Skeletal muscle cell (primary cell): ENCODE results near the genes RACGAP1 and METTL7A.

GRCh38 chr12:49803688-49804129, 24.5 kb downstream of the NCKAP5L start:
- RRBS = no CpG with 5 or more reads among the region's 9 CpGs

GRCh38 chr12:49867504-49868055, 24.7 kb upstream of the BCDIN3D start:
- RRBS = 43% methylated on average over 3 of the region's 11 CpGs

GRCh38 chr12:49945341-49946516, 4.8 kb upstream of the AQP2 start:
- RRBS = 0% methylated on average over 1 of the region's 37 CpGs

DNA sequence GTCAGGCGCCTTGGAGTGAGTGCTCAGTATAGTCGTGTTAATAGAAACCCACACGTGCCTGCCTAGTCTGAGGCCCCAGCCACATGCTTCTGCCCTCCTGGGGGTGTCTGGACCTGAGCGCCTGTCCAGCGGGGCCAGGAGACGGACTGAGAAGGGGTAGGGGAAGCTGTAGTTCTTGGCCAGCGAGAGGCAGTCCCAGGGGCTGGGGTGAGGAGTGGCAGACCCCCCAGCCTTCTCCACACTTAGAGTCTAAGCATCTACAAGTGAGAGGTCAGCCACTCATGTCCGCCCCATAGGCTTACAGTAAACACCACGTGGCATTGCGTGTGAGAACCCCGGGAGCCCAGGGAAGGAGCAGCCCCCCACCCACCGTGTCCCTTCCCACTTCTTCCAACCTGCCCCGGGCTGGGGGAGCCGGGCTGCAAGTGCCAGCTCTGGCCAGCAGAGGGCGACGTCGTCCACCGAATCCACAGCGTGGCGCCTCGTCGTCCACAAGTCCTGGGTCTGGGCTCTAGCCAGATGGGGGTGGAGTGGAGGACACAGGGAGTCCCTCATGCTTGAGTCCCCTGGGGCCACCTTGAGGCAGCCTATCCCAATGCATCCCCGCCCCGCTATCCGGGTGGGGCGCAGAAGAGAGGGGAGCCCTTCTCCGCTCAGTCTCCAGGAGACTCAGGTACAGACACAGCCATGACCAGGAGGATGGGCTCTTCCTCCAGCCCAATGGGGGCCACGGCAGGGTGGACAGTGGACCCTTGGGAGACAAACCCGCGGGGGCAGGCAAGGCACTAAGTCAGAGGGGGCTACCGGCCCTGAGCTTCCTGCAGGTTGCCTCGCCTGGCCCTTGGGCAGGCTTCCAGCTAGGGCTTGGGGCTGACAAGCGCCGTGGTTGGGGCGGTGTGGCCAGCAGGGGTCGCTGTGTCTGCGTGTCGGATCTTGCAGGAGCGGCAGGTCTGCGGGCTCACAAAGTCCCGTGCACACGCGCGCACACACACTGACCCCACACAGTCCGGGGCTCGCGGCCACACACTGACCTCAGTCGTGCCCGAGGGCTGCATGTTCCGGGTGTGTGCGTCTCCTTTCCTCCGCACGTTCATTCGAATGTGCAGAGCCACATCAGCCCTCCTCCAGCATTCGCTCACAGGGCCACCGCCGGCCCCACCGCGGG, 5.4 kb downstream of the AQP5 start:
- RRBS = 9% methylated on average over 12 of the region's 59 CpGs

DNA sequence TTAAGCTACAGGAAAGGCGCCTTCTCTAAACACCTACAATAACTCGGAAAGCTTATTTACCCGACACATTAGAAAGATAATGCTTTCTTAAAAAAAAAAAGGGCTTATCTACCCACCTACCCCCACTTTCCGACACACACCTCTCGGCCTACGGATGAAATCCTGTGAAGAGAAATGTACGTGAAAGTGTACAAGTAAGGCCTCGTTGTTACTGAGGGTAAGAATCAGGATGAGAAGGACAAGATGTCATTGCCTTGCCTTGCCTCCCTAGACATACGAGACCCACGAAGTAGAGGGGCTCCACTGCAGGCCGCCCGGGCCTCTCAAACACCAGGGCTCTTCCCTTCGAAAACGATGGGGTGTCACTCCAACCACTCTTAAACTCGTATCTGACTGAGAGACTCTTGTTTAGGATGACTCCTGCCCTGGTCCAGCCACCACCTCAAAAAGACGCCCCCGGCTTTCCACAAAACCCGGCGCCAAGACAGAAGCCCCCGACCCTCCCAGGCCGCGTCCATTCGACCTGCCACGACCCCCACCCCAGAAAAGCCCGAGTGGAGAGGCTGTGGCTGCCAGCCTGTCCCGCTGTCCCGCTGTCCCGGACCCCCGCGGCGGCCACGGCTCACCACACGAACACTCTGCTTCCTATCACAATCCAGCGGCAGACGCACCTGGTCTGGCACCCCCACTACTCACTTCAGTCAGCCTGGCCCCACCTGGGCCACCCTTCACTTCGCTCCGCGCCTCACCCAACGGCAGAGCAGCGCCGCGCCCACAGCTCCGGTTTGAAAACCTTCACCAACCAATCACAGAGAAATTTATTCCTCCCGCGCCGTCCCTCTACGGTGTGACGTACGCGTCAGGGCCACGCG, at the start of gene RACGAP1:
TSS of gene RACGAP1 (minus strand) at position 793 of the 872 bp plus-strand sequence.
- RRBS = no CpG with 5 or more reads among the region's 52 CpGs

- RRBS = no CpG with 5 or more reads among the region's 11 CpGs
These were observed 1.3 kb downstream of the GPD1 start for GRCh38 chr12:50104897-50105737.

DNA sequence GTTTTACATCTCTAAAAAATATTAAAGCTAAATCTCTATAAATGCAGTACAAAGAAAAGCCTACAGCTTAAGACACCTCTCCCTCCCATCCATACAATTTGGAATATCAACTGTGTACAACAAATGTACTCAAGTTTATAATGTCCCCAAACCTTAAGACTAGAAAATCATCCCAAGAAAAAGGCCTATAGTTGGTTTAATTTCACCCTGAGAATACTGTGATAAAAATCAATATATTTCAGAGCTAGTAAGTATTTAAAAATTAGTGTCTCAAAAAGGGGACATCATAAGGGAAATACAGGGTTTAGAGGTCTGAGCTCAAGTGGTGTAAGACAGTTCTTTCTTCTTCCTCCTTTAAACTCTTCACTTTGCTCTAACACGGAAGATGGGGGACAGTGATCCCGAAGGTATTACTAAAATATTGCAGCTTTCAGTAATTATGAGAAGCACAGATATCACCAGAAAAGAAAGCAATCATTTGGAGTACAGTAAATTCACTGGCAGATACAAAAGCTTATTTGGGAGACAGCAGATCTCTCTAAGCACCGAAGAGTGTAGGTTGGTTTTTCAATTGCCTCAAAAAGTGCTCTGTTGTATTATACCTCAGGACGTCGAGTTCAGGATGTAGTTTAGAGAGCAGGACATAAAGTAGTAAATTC, 8.8 kb upstream of the CERS5 start:
- RRBS = no CpG with 5 or more reads among the region's 5 CpGs

GRCh38 chr12:50401756-50402159, 1.1 kb downstream of the LARP4 start:
- RRBS = no CpG with 5 or more reads among the region's 10 CpGs

- RRBS = no CpG with 5 or more reads among the region's 12 CpGs
These were observed 2.0 kb downstream of the LARP4 start for GRCh38 chr12:50402255-50403518.

DNA sequence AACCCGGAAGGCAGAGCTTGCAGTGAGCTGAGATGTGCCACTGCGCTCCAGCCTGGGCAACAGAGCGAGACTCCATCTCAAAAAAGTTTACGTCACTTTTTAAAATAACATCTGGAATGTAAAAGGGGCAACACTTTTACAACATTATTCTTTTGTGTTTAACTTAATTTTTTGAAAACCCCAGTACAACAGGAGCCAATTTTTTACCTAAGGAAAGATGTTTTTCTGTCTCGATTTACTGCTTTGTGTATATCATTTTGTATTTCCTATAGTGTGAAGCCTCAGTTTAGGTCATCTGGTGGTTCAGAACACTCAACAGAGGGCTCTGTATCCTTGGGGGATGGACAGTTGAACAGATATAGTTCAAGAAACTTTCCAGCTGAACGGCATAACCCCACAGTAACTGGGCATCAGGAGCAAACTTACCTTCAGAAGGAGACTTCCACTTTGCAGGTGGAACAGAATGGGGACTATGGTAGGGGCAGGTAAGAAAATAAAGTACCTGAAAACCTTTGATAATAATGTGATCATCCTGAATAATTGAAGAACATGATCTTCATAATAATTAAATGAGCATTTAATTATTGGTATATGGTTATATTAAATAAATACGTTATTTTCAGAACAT, 43.8 kb upstream of the DIP2B start:
- RRBS = no CpG with 5 or more reads among the region's 7 CpGs

GRCh38 chr12:50506657-50507221, 2.0 kb downstream of the DIP2B start:
- RRBS = no CpG with 5 or more reads among the region's 5 CpGs

DNA sequence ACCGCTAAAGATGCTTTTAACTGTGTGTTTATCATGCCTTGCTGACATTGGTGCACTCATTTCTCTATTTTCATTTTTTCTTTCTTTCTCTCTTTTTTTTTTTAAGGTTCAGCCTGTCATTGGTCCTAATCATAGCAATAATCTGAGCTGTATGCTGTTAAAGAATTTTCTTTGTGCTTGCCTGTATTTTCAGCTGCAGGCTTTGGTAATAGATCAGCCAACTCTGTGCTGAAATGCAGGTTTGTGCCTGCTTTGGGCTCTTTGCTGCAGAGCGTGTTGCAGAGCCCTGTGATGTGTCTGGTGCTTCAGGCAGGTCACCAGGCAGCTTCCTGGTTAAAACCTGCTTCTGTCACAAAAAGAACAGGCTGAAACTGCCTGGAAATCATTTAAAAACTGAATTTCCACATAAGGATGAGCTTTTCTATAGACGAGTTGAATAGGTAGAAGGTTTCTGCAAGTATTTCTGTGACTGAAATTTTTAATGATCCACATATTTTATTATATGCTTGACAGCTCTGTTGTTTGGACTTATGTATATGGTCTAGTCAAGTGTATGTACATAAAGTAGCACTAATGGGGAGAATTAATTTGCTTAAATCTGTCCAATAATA, 3.1 kb downstream of the DIP2B start:
- RRBS = no CpG with 5 or more reads among the region's 3 CpGs

DNA sequence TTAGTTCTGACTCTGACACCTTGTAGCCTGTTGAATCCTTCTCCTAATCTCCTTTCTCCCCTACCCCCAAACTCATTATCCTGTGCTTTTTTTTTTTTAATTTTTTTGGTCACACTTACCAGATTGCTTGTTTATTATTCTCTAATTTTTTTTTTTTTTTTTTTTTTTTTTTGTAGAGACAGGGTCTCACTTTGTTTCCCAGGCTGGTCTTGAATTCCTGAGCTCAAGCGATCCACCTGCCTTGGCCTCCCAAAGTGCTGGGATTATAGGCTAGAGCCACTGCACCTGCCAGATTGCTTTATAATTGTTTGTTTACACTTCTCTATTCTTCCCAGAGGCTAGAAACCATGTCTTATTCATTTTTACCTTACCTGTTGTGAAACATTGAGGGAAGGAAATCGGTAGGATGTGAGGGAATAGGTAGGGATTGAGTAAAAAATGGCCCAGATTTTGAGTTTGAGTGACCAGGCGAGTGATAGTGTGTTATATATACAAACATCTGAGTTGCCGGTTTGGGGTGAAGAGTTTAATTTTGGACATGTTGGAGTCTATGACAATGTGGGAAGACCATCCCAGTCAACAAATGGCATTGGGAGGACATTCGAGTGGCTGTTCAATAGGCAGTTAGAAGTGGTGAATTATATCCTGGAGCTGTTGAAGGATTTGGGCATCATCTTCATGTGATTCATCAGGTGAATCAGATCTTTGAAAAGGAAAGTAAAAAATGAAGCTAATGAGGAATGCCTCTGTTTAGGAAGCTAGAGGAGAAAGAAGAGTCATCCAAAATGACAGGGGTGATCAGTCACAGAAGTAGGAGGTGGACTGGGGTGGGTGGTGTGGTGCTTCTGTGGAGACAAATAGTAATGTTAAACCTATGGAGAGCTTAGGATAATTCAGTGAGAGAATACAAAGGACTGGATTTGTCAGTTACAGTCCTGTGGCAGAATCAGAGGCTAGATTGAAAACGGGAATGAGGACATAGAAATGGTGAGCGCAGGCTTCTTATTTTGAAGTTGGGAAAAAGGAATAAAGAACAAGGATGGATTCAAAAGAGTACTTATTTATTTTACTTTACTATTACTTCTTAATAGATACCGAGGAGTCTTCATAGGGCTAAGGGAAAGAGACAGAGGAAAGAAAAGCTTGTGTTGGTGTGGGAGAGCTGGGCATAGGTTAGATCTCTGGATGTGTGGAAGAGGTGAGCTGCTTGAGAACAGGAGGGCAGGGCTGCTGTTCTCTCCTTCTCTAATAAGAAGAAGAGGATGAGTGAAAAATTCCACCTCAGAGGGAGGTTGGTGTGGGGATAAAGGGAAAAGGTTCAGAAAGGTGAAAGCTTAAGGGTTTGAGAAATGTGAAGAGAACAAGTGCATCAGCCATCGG, 32.7 kb downstream of the DIP2B start:
- RRBS = no CpG with 5 or more reads among the region's 9 CpGs

DNA sequence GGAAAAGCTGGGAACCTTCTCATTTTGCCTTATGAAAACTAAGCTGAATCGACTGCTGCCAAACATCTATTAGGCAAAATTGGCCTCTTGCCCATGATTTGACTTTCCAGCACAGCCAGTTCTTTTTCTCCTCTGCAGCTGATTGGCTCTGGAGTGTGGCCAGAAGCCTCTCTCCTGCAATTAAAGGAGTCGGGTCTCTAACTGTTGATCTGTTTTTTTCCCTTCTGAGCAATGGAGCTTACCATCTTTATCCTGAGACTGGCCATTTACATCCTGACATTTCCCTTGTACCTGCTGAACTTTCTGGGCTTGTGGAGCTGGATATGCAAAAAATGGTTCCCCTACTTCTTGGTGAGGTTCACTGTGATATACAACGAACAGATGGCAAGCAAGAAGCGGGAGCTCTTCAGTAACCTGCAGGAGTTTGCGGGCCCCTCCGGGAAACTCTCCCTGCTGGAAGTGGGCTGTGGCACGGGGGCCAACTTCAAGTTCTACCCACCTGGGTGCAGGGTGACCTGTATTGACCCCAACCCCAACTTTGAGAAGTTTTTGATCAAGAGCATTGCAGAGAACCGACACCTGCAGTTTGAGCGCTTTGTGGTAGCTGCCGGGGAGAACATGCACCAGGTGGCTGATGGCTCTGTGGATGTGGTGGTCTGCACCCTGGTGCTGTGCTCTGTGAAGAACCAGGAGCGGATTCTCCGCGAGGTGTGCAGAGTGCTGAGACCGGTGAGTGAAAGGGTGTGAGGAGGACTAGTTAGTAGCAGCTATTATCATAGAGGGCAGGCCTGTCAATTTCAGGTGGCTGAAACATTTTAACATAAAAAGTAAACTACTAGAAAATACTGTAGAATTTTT, at the start of gene METTL7A:
TSS of gene METTL7A (plus strand) at position 208 of the 858 bp plus-strand sequence.
- RRBS = no CpG with 5 or more reads among the region's 14 CpGs

DNA sequence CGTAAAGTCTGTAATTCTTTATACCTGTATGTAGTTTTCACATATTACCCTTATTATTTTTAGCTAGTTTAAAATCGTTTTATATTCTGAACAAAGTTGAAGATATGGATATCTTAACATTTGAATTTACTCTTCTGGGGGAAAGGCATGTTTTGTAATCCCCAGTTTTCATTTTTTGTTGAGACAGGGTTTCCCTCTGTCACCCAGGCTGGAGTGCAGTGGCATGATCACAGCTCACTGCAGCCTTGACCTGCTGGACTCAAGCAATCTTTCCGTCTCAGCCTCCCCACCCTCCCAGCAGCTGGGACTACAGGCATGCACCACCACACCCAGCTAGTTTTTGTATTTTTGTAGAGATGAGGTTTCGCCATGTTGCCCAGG, 2.0 kb downstream of the METTL7A start:
- RRBS = no CpG with 5 or more reads among the region's 4 CpGs

GRCh38 chr12:51025325-51026068, 687 bp downstream of the SLC11A2 start:
- RRBS = under 1% methylated on average over 7 of the region's 36 CpGs

DNA sequence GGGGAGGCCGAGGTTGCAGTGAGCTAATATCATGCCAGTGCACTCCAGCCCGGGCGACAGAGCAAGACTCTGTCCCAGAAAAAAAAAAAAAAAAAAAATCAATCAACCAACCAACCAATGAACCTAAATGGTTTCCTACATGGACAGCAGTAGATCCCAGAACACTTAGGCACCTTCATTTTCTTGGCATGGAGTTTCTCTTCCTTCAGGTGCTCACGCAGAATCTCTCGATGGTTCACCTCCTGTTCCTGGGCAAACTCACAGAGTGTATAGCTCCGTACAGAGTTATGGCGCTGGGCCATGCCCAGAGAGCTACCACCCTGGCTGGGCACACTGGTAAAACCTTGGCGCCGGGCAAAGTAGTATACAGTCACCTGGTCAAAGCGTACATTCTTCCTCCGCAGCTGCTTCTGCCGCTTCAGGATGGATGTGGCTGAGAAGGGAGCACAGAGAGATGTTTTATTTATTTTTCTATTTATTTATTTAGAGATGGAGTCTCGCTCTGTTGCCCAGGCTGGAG, 9.7 kb downstream of the CSRNP2 start:
- RRBS = no CpG with 5 or more reads among the region's 13 CpGs

- RRBS = no CpG with 5 or more reads among the region's 9 CpGs
These were observed 7.0 kb downstream of the CSRNP2 start for GRCh38 chr12:51076265-51076904.

DNA sequence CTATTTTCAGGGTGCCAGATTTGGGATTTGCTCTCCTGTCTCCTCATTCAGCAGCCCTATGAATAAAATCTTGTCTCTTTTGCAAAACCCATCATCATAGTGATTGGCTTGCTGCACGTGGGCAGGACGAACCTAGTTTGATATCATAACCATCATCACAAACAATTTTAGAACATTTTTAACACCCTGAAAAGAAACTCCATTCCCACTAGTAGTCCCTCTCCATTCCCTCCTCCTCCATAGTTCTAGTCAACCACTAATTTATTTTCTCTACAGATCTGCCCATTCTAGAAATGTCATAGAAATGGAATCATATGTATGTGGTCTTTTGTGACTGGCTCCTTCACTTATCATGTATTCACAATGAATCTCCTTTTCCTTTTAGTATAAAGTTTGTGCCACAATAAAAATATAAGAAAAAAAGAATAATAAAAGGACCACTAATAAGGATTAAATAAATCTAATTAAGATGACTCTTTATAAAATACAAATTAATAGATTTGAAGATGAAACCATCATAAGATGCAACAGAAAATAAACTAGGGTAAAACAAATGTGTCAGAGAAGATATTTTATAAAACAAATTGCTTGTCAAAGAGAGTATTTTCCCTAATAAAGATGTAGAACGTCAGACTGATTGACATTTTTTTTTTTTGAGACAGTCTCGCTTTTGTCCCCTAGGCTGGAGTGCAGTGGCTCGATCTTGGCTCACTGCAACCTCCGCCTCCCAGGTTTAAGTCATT, 6.0 kb downstream of the TFCP2 start:
- RRBS = no CpG with 5 or more reads among the region's 6 CpGs

GRCh38 chr12:51171896-51172598, 888 bp downstream of the TFCP2 start:
- RRBS = no CpG with 5 or more reads among the region's 18 CpGs